Transverse colon (tissue), 4 donors: Measurements from ENCODE around the genes PSPN, CRB3 and DENND1C.

DNA sequence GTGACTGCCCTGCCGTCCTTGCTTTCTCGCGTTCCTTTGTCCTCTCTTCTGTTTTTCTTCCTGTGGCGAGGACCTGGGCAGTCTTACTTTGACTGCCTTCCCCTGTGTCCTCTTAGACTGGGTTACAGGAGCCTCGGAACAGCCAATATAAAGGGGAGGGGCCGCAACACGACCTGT, 53.7 kb downstream of the RFX2 start:
- PRO-cap = unidirectional peak, minus-strand start at position 38 of the sequence; unidirectional peak, minus-strand start at position 119 of the sequence
- RAMPAGE, long total RNA, 4 experiments = no peak in any of the 4 experiments

DNA sequence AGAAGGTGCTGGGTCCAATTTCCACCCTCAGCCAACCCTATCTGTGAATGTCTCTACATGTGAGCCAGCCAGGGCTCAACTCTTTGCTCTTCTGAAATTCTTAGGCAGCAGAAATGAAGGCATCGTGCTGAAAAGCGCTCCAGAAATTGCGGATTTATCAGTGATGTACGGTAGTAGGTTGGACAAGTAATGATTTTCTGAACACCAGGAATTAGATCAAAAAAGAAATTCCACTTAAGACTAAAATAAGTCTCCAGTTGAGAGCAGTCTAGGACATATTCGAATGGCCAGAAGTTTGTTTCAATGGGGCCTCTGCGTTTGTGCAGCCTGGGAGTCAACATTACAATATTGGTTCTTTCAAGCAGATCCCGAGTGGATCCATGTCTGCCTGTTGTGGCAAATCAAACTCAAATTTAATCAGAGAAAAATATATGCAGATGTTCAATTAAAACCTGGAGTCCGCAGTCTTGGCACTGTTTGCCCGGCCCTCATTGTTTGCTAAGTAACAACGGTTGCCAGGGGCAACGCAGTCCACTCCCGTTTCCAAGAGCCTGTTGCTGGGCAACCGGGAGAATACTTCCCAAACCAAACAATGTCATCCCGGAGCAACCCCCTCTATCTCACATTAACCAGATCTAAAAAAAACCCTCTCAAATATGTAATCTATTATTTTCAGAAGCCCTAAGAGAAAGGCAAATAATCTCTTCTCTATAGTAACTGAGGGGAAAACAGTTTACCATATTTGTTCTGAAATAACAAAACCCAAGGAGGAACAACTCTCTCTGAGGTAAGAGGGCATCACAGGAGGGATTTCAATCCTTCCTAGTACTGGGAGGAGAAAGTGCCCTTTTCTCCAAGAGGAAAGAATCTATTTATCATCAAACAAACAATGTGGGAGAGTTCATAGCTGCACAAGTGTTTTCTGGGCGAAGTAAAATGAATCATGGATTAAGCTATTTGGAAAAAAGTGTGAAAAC, 43.7 kb downstream of the RFX2 start:
- PRO-cap = no peak
- RAMPAGE, long total RNA, 4 experiments = start-site peak on the plus strand in 1 of 4 experiments, centred at position 780 of the sequence, 5 reads per replicate

GRCh38 chr19:6232658-6233049, 47.1 kb downstream of the MLLT1 start:
- PRO-cap = no peak
- RAMPAGE, long total RNA, 4 experiments = no peak in any of the 4 experiments

GRCh38 chr19:6375459-6375993, at the start of gene PSPN:
Gene PSPN (minus strand): TSS chr19:6375933.
- PRO-cap = no peak
- RAMPAGE, long total RNA, 4 experiments = no peak in any of the 4 experiments

DNA sequence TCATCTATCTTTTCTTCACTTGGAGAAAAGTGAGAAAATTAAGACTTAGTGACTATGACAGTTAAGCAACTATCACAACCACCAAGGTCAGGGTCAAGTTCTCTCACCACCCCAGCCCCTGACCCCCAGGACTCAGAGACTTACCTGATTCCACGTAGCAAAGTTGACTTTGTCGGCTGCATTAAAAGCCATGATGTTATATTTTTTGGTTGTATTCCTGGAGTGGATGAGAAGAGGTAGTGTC, 1.3 kb downstream of the GTF2F1 start:
- PRO-cap = no peak
- RAMPAGE, long total RNA, 4 experiments = no peak in any of the 4 experiments

- PRO-cap = bidirectional peak, plus-strand start at chr19:6464334, minus-strand start at chr19:6464103
- RAMPAGE, long total RNA, 4 experiments = start-site peak on the plus strand in 4 of 4 experiments, at chr19:6464238-6464583 at its widest, 12 to 436 reads per replicate
These were observed at the start of gene CRB3 for GRCh38 chr19:6463807-6465020. Gene CRB3 (plus strand): TSS chr19:6464271.

- PRO-cap = unidirectional peak, minus-strand start at chr19:6465409
- RAMPAGE, long total RNA, 4 experiments = no peak in any of the 4 experiments
These were observed 1.1 kb downstream of the CRB3 start for GRCh38 chr19:6465021-6465665.

DNA sequence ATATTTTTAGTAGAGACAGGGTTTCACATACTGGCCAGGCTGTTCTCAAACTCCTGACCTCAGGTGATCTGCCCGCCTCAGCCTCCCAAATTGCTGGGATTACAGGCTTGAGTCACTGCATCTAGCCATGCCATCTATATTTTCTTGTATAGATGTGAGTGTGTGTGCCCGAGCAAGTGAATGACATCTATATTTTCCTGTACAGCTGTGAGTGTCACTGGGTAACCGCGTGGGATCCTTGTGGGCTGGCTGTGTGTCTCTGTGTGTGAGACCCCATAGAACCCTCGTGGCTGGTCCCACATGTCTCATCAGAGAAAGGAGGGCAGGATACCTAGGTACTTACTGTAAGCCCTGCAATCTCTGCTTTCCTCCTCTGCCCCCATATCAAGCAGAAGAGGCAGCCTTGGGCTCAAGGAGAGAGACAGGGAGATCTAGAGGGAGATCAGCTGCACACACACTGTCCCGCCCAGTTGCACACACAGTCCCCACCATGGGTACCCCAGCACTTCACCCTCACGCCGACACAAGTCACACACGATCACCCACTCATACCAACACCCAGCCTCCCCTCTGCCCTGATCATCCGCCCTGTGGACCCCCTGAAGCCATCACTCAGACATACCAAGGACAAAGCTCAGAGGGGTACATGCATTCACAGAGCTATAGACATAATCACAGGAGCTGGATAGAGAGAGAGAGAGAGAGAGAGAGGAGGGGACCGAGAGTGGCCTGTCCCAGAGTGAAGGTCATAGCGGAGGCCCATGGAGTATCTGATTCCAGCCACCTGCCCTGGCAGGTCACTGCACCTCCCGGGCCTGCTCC, 599 bp downstream of the DENND1C start:
- PRO-cap = no peak
- RAMPAGE, long total RNA, 4 experiments = no peak in any of the 4 experiments

GRCh38 chr19:6481599-6482414, at the start of gene DENND1C:
Gene DENND1C (minus strand): TSS chr19:6481787.
- PRO-cap = no peak
- RAMPAGE, long total RNA, 4 experiments = start-site peak on the minus strand in 4 of 4 experiments, at chr19:6481748-6481798 at its widest, 6 to 52 reads per replicate

- PRO-cap = no peak
- RAMPAGE, long total RNA, 4 experiments = no peak in any of the 4 experiments
These were observed 7.3 kb upstream of the TUBB4A start for GRCh38 chr19:6509253-6509936.

GRCh38 chr19:6576920-6578179, 13.6 kb downstream of the CD70 start:
- PRO-cap = no peak
- RAMPAGE, long total RNA, 4 experiments = no peak in any of the 4 experiments

DNA sequence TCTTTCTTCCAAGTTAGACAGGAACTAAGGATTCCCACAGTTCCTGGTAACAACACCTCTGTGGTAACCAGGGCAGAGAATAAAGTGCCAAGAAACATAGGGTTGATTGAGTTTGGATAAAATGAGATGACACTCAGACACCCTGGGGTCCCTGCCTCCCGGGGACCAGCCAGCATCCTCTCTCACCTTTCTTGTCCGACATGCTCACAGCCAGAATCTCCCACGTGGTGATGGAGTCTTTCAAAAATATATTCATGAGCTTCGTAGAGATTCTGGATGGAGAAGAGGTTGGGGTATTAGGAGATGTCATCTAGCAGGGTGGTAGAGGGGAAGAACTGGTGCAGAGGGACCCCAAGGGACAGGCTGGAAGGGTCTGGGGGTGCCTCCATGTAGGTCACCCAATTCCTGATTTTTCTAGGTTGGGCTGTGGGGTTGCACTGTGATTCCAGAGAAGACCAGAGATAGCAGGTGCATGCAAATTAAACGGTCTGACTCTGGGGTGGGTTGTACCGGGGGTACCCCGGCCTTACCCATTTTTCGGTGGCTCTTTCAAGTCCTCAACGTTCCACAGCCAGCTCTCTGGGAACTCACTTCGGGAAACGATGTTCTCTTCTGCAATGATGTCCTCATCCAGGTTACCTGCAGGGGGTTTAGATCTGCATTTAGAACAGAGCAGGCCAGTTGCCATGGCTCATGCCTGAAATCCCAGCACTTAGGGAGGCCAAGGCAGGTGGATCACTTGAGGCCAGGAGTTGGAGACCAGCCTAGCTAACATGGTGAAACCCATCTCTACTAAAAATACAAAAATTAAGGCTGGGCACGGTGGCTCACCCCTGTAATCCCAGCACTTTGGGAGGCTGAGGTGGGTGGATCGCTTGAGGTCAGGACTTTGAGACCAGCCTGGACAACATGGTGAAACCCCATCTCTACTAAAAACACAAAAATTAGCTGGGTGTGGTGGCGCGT, 18.2 kb downstream of the C3 start:
- PRO-cap = no peak
- RAMPAGE, long total RNA, 4 experiments = start-site peak on the minus strand in 1 of 4 experiments, centred at position 652 of the sequence, 10 reads per replicate

- PRO-cap = no peak
- RAMPAGE, long total RNA, 4 experiments = no peak in any of the 4 experiments
These were observed 15.3 kb downstream of the C3 start for GRCh38 chr19:6705121-6705488.

GRCh38 chr19:6707338-6707801, 13.1 kb downstream of the C3 start:
- PRO-cap = no peak
- RAMPAGE, long total RNA, 4 experiments = no peak in any of the 4 experiments

- PRO-cap = no peak
- RAMPAGE, long total RNA, 4 experiments = no peak in any of the 4 experiments
These were observed 7.2 kb downstream of the C3 start for GRCh38 chr19:6713039-6713764.

DNA sequence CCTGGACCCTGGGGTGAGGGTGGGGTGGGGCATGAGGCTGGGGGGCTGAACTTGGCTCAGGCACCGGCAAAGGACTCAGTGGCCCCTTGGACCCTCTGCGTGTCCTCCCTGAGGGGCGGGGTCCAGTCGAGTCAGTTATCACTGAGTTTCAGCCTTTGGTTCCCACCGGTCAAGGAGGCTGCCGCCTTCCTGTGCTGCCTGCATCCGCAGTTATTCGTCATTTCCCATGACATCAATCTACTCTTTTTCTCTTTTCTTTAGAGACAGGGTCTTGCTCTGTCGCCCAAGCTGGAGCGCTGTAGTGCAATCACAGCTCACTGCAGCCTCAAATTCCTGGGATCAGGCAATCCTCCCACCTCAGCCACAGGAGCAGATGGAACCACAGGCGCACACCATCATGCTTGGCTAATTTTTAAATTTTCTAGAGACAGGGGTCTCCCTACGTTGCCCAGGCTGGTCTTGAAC, 3.0 kb downstream of the GPR108 start:
- PRO-cap = no peak
- RAMPAGE, long total RNA, 4 experiments = no peak in any of the 4 experiments

DNA sequence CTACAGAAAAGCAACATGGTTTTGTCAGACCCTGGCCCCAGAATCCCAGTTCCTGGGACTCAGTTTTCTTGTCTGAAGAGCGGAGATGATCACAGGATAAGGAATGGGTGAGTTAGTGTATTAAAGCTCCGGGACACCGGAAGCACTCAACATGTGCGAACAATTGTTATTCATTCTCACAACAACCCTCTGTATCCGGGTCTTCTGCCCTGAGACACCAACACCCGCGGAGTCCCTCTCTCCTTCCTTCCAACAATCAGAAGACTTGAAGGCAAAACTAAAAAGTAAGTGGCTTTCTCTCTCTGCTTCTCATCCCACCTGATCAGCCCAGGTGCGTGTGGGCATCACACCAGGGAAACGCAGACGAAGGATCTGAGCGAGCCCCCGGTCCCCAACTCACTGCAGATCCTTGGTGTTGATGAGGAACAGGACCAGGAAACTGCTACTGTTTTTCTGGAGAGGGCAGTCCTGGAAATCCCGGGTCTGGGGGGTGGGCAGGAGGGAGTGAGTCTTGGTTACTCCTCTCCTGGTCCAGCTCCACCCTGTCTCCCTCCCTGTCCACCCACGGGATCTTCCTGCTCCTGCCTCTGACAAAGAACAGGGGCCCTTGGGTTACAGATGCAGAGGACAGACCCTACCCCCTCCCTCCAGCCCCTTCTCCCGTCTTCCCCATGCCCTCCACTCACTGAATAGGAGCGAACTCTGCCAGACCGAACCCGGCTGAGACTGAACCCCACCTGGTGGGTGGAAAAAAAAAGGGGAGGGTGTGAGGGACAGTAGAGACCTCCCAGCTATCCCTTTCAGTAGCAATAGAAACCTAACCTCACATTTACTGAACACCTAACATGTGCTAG, 1.9 kb downstream of the GPR108 start:
- PRO-cap = no peak
- RAMPAGE, long total RNA, 4 experiments = no peak in any of the 4 experiments

DNA sequence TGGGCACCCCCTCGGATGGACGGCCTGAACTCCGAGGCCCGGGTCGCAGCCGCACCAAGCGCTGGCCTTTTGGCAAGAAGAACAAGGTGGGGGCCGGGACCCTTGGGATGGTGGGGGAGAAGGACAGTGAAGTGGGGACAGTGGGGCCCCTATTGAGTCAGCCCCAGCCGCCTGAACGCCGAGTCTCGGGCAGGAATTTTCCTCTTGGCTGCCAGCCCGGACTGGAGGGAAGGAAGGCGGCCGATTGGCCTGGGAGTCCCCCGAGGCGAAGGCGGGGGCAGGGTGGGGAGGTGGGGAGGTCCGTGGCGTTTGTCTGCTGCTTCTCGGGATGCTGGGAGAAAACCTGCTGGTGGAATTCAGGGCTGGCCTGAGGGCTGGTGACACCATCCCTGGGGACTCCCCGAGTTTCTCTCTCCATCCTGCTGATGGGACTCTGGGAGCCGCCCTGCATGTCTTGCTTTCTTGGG, 5.5 kb downstream of the TRIP10 start:
- PRO-cap = no peak
- RAMPAGE, long total RNA, 4 experiments = no peak in any of the 4 experiments

- PRO-cap = no peak
- RAMPAGE, long total RNA, 4 experiments = no peak in any of the 4 experiments
These were observed 14.9 kb downstream of the MBD3L2B start for GRCh38 chr19:7006147-7006915.

DNA sequence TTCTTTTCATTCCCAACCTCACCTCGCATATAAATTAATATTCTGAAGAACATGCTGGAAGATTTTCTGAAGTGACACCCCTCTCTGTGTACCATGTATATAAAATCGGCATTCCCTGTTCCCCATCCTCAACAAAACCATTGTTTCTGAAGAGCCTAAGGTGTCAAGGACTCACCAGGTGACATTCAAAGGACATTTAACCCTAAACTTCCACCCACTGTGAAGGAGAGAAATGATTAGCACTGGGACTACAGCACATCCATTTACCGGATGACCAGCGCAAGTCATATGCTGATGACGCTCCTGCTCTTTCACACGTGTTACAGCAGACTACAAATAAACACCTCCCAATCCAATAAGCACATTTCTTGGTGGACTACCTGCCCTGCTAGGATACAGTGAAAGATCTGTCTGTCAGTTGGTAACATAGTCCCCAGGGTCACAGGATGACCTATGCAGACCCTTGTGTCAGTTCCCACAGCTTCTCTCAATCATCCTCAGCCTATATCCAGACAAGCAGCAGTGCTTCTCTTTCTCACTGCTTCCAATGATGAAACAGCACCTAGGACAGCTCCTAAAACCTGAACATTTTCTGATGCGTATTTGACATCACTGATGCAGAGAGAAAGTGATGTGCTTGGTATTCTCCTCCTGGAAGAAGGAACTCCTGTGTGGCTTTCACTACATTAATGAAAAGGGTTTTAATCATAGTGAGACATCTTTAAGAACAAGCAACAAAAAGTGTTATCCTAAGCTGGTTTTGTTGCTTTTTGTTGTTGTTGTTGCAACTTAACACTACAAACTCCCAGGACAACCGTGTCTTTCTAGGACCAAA, 43.6 kb downstream of the ZNF557 start:
- PRO-cap = no peak
- RAMPAGE, long total RNA, 4 experiments = start-site peak on the minus strand in 1 of 4 experiments, centred at position 184 of the sequence, 17 reads per replicate